NCI-H460 (cell line): ENCODE measurements around a stretch of chr6.

DNA sequence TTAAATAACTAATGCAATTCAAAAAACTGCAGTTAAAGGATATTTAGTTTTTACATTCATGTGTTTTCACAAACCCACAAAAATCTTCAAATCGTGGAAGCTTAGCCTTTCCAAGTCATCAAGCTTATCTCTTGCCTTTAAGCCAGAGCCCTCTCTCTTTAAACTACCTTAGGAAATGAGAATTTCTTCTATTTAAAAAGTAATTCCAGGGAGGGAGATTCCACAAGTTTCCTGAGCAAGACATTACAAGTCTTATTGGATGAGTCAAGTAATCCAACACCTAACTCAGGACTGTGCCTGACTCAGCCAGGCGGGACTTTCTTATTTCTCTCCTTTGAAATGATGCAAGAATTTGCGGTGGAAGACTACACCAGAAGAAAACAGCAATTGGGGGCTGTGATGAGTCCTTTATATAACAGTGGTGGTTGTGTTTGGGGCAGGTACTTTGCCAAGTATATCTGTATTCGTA, 6.2 kb downstream of the ADTRP start:
RAMPAGE:
- cytosol, long total RNA: no peak
- long total RNA: no peak
- nucleus, long total RNA: no peak

DNA sequence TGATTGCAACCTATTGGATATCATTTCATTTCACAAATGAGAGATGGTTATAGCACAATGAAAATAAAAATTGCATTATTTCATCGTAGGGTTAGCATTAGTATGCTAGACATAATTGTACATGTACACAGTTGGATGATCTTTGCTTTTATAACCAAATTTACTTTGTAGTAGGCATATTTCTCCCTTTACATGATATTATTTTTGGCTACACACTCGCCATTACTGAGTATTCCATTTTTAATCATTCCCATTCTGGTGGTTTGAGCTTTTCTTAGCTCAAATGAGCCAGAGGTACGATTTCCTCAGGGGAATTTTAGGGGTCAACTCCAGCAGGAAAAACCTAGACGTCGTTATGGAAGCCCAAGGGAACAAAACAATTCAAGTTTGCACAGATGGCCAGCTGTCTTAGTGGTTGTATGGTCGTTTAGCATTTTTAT, 2.0 kb upstream of the HIVEP1 start:
RAMPAGE:
- cytosol, long total RNA: no peak
- long total RNA: no peak
- nucleus, long total RNA: no peak

DNA sequence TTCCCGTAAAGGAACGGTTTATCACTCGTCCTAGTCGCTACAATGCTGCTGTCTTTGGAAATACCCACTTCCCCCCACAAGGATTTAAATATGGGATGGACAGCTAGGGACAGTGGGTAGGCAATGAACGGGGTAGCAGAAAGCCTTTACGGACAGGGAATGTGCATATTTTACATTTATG, 1.1 kb downstream of the HIVEP1 start:
RAMPAGE:
- cytosol, long total RNA: no peak
- long total RNA: no peak
- nucleus, long total RNA: no peak

DNA sequence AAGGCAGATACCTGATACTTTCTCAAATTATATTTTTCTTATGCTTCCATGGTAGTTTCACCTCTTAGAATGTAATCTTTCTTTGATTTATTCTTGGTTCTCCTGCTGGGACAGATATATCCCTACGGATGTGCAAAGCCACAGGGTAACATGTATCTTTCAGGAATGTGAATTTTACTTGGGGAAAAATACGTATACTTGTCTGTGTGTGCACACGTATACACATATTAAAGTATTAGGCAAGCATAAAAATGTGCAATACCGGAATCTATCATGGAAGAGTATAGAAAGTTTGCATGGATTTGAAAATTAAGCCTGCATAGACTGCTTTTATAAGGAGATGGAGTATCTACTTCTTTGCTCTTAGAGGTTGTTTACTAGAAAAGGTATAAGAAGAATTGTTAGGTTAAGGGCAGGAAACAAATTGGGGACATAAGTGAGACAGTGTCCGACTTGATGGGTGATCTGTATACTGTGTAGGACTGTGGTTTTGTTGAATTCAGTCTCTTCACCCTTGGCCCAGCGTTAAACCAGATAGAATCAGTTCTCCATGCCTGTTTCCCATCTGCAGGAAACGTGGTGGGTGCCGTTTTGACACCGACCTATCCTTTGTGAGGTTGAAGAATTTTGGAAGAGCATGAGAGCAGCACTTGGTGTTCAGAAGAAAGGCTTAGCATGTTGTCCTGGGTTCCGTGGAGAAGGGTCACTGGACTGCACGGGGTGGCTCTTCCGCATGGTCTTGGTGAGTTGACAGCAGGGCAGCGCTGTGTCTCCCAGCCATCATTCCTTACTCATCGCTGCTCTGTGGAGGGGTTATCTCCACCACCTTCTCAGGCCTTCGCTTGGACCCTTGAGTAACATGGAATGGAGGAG, 7.8 kb downstream of the HIVEP1 start:
RAMPAGE:
- cytosol, long total RNA: no peak
- long total RNA: no peak
- nucleus, long total RNA: no peak

RAMPAGE:
- cytosol, long total RNA: no peak
- long total RNA: no peak
- nucleus, long total RNA: no peak
Measured at GRCh38 chr6:12124053-12124874, 112.2 kb downstream of the HIVEP1 start.

DNA sequence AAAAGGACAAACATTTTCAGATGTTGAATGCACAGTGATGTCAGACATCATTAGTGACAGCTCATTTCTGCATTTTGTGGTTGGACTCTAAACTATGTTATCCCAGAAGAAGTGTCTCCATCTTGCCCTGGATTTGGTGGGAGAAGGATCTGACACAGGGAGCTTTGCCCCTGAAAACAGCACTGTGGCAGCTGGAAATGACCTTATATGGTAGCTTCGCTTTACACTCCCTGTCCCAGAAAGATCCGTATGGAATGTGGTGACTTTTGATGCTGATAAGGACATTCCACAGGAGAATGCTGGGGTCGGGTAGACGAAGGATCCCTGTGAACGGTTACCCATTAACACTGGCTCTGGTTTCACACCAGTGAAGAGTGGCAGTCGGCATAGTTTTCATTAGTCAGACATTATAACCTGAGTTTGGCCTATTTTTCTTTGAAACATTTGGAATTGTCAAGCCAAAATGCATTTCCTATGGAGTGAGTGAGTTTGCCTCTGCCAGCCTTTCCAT, 87.1 kb upstream of the EDN1 start:
RAMPAGE:
- cytosol, long total RNA: no peak
- long total RNA: no peak
- nucleus, long total RNA: no peak

DNA sequence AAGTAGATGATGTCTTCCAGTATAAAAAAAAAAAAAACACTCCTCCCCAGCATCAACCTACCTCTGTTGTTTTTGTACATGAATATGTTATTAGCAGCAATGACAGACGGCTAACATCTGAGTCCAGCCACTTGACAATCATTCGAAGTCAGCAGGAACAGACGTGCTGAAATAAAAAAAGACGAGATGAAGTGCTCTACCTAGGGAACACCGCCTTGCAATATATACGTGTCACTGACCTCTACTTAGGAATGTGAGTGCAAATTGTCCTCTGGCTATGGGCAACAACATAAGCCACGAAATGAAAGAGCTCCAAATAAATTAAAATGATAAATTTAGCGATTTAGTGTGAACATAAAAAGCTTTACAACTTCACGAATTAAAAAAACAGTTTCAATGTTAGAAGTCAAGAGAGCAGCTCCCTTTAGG, 23.1 kb downstream of the EDN1 start:
RAMPAGE:
- cytosol, long total RNA: no peak
- long total RNA: no peak
- nucleus, long total RNA: no peak

RAMPAGE:
- cytosol, long total RNA: no peak
- long total RNA: no peak
- nucleus, long total RNA: no peak
Measured at GRCh38 chr6:12324290-12324609, 34.1 kb downstream of the EDN1 start.

DNA sequence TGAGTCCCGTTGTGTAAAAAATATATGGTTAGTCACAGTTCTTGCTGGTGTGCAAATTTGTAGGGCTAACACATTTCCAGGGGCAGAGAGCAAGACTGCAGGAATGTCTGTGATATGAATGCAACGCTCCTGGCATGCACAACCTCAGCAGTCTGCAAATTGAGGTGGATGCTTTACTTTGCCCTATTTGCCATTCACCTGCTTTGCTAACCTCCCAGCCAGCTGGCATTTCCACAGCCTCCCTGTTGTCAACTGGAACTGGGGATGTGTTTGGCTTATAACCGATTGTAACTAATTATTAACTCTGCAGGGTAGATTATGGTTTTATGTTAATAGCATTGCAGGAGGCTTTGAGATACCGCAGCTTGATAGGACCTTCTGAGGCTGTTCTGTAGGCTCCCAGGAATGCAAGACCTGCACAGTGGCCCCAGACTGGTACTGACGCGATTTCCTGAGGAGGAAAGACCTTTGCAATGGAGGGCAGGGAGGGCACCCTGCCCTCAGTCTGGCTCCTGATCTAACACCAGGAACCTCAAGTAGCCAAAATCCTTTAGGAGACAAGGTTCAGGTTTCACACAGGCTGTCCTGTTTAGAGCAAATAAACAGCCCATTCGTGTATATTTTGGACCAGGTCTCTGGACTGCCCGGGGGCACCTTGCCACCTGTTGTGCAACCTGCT, 53.4 kb downstream of the EDN1 start:
RAMPAGE:
- cytosol, long total RNA: no peak
- long total RNA: no peak
- nucleus, long total RNA: no peak

GRCh38 chr6:12383338-12383868, 93.2 kb downstream of the EDN1 start:
RAMPAGE:
- cytosol, long total RNA: no peak
- long total RNA: no peak
- nucleus, long total RNA: no peak

RAMPAGE:
- cytosol, long total RNA: no peak
- long total RNA: no peak
- nucleus, long total RNA: no peak
Measured at GRCh38 chr6:12422724-12423249, 132.6 kb downstream of the EDN1 start.

GRCh38 chr6:12749555-12750642, 33.3 kb downstream of the PHACTR1 start:
RAMPAGE:
- cytosol, long total RNA: no peak
- long total RNA: no peak
- nucleus, long total RNA: no peak

DNA sequence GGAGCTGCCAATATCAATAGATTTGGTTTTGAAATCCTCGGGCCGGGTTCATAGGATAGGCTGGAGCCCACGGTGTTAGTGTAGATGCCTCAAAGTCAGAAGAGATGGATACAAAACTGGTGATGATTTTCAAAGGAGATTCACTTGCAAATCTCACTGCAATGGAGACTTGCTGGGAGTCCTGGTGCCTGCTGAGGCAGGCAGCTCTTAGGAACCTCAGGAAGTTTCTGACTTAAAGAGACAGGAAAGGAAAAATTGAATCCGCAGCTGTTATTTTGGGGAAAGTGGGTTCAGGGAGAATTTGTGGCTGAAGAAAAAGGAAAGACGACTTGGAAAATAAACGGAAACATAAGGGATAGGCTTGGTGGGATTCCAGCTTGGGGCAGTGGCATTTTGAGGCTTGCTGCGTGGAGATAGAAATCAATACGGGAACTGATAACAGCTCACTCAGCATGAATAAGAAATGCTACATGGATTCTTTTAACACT, 241.6 kb downstream of the PHACTR1 start:
RAMPAGE:
- cytosol, long total RNA: no peak
- long total RNA: no peak
- nucleus, long total RNA: no peak

RAMPAGE:
- cytosol, long total RNA: no peak
- long total RNA: no peak
- nucleus, long total RNA: no peak
Measured at GRCh38 chr6:12962901-12963465, 246.4 kb downstream of the PHACTR1 start.

DNA sequence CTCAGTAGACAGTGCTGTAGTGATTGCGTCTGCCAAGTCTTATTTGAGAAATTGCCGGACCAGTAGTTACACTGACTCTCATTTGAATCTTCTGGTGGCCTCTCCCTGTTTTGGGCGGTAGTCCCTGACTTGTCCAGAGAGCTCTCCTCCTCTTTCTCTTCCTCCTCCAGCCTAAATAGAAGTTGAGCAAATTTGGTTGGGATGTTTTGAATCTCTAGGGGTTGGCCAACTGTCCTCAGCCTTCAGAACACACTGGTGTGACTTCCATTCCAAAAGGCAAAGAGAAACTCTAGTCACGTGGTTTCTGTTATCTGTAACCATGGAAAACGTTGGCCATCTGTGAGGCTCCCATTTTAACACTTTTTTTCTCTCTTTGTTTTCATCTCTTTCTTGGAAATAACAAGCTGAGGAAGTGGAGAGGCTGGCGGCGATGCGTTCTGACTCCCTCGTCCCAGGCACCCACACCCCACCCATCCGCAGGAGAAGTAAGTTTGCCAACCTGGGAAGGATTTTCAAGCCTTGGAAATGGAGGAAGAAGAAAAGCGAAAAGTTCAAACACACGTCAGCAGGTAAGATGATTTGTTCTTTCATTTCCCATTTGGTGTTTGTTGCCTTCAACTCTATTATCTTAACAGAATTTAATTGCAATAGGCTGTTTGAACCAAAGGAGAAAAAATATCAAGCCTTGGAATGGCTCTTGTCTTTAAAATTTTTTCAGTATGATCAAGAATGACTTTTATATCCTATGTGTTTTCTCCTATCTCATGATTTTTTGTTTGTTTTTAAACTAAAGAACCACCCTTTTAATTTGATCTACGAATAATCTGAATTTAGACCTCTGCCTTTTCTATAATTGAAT, 275.1 kb downstream of the TBC1D7 start:
RAMPAGE:
- cytosol, long total RNA: no peak
- long total RNA: no peak
- nucleus, long total RNA: no peak

DNA sequence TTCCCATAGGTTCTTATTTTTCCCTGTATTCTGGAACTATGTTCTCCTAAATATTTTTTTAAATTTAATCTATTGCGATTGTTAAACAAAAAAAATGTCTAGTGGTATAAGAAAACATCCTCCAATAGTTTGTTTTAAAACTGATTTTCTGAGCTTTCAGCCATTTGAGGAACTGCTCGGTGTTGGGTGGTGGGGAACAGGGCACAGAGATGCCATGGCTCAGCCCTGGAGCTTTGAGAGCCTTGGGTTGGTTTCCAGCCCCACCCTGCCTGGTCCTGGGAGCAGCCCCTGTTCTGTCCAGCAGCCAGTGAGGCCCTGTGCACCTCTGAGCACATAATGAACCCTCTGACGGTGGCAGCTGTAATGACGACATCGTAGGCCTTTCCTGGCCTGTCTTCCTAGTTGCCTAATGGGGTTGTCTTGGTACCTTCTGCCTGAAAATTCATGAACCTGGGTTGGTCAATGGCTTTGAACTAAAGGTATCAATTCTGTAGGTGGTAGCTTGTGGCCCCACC, 53.3 kb downstream of the TBC1D7 start:
RAMPAGE:
- cytosol, long total RNA: no peak
- long total RNA: no peak
- nucleus, long total RNA: no peak

DNA sequence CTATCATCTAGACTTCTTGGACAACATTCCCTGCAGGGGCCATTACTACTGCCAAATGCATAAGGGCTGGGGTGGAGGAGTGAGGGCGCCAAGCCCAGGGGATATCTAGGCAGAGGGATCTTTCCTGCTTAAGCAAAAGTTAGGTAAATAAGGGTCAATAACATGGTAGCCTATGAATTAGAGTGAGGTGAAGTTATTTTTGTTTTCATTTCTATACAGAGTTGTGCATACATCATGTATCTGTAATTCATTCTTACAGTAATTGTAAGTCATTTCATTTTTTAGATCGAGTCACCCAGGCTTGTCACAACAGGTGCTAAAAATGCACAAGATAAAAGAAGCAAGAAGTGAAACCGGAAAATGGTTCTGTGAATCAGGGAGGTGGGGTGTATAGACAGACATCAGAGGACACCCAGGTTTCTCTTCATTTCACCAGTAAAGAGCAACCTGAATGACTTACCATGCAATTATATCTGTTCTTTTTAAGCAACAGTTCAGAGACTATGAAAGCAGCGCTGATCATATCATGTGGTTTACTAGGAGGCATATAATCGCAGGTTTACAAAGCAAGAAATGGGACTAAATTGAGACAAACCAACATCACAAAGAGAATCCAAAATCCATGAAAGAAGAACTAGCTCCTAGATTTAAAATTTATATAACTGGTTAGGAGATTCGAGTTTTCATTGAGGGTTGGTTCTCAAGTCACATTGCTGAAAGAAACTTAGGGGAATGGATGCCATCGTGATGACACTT, 27.7 kb upstream of the TBC1D7 start:
RAMPAGE:
- cytosol, long total RNA: no peak
- long total RNA: no peak
- nucleus, long total RNA: no peak

DNA sequence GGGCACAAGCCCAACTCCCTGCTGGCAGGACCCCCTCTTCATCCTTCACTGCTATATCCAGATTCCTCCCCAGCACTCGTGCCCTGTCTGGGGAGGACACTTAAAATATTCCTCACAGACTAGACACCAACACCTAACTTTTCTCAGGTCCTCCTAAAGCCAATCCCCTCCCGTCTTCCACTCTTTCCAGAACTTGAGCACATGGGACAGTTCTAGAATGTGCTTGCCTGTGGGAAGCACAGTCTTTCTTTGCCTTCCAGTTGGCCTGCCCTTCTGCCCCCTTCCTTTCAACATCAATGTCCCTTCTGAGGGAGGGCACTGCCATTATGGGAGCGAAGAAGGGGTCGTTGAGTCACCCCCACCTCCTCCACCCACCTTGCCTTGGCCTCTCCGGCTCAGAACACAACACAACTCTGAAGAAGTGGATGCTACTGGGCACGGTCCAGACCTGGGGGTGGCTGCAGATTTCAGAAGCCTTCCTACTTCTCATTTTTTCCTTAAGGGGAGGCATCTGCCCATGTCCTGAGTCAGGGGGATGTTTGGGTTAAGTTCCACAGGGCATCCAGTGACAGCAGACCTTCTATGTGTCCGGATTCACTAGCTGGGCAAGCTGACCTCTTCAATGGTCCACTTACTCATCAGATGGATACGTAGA, 72.2 kb downstream of the GFOD1 start:
RAMPAGE:
- cytosol, long total RNA: no peak
- long total RNA: no peak
- nucleus, long total RNA: no peak

RAMPAGE:
- cytosol, long total RNA: no peak
- long total RNA: no peak
- nucleus, long total RNA: no peak
Measured at GRCh38 chr6:13448024-13448709, 39.2 kb downstream of the GFOD1 start.

DNA sequence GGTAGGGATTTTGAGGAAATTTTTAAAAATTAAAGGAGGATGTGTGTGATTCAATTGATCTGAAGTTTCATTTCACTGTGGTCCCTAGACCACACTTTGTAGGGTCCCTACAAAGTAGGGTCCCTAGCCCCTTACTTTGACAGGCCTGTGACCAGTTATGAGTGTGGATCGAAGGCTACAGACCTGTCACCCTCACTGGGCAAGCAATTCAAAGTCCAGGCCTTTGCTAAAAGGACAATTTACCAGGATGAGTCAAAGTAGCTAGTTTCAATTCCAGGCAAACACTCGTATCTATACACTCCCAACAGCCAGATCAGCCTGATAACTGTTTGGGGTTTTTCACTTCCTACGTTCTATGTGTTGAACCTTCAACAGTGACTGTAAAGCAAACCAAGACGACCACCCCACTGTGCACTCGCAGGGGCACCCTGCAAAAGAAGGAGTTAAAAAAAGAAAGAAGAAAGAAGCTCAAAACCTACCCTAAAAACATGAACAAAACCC, 3.3 kb downstream of the GFOD1 start:
RAMPAGE:
- cytosol, long total RNA: no peak
- long total RNA: no peak
- nucleus, long total RNA: no peak